Testis (tissue), 5 donors: Measurements from ENCODE around the genes ABHD17B, ALDH1A1 and TRPM6.

GRCh38 chr9:70615089-70615683 is 200.7 kb upstream of the KLF9 start:
- PRO-cap, 3 experiments: peak in 1 of 3 experiments; most common plus-strand start chr9:70615529 (in 1); most common minus-strand start chr9:70615246 (in 1)
- RAMPAGE, long total RNA, 2 experiments: no peak in any of the 2 experiments
- RRBS: no CpG with 5 or more reads among the region's 4 CpGs

GRCh38 chr9:71684725-71685109 is 83.6 kb downstream of the CEMIP2 start:
- PRO-cap, 3 experiments: no peak in any of the 3 experiments
- RAMPAGE, long total RNA, 2 experiments: no peak in any of the 2 experiments
- RRBS: no CpG with 5 or more reads among the region's 5 CpGs

- PRO-cap, 3 experiments: no peak in any of the 3 experiments
- RAMPAGE, long total RNA, 2 experiments: no peak in any of the 2 experiments
- RRBS: no CpG with 5 or more reads among the region's 17 CpGs
These were observed 23.4 kb downstream of the CEMIP2 start for GRCh38 chr9:71744585-71745638.

GRCh38 chr9:71763069-71763343 is 5.3 kb downstream of the CEMIP2 start:
- PRO-cap, 3 experiments: no peak in any of the 3 experiments
- RAMPAGE, long total RNA, 2 experiments: no peak in any of the 2 experiments
- RRBS: no CpG with 5 or more reads among the region's 1 CpG

- PRO-cap, 3 experiments: peak in 3 of 3 experiments; most common plus-strand start chr9:71910912 (in 1); most common minus-strand start chr9:71910762 (in 2)
- RAMPAGE, long total RNA, 2 experiments: no peak in any of the 2 experiments
- RRBS: 2% methylated on average over 36 of the region's 64 CpGs
These were observed at the start of gene ABHD17B for GRCh38 chr9:71910704-71911375. ABHD17B (minus strand) TSS chr9:71911193.

- PRO-cap, 3 experiments: no peak in any of the 3 experiments
- RAMPAGE, long total RNA, 2 experiments: no peak in any of the 2 experiments
These were observed 28.9 kb downstream of the ALDH1A1 start for GRCh38 chr9:72923986-72924361.

GRCh38 chr9:72925314-72925837 is 27.5 kb downstream of the ALDH1A1 start:
- PRO-cap, 3 experiments: no peak in any of the 3 experiments
- RAMPAGE, long total RNA, 2 experiments: no peak in any of the 2 experiments
- RRBS: no CpG with 5 or more reads among the region's 6 CpGs

GRCh38 chr9:72952762-72953495 is at the start of gene ALDH1A1:
ALDH1A1 (minus strand) TSS chr9:72953053.
- PRO-cap, 3 experiments: peak in 3 of 3 experiments; most common plus-strand start chr9:72953172 (in 2); most common minus-strand start chr9:72953044 (in 3)
- RAMPAGE, long total RNA, 2 experiments: start-site peak on the minus strand in 2 of 2 experiments, at chr9:72952940-72953058 at its widest, 267 to 5,191 reads per replicate
- RRBS: no CpG with 5 or more reads among the region's 10 CpGs

GRCh38 chr9:73164979-73165785 is 13.5 kb downstream of the ANXA1 start:
- PRO-cap, 3 experiments: no peak in any of the 3 experiments
- RAMPAGE, long total RNA, 2 experiments: no peak in any of the 2 experiments
- RRBS: no CpG with 5 or more reads among the region's 6 CpGs

DNA sequence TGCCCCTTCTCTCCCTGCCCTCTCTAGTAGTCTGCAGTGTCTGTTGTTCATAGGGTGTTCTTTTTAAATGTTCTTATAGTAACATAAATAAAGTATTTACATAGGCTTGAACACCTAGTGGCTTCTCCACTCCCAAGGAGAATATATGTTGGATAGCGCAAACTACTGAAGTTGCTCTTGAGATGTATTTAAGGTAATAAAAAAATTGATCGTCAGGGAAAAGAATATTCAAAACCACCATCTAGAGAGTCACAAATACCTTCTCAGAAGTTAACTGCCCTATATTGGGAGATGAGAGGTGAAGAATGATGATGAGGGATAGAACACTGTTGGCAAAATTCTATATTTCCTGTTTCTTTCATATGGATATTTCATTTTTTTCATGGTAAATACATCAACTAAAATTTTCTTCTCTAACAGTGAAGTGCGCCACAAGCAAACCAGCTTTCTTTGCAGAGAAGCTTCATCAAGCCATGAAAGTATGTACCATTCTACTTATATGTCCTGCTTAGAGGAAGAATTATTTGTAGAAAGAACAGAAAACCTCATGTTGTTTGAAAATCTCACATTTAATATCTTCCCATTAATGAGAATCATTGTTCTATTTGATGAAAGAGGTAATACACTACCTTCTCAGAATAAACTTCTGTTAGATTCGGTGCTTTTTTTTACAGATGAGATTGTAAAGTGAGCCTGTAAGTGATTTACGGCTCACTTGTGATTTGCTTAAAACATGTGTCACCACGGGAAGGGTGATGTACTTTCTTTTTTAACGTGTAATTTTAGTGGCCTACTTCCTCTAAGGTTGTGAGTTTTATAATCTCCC is 15.6 kb downstream of the ANXA1 start:
- PRO-cap, 3 experiments: no peak in any of the 3 experiments
- RAMPAGE, long total RNA, 2 experiments: no peak in any of the 2 experiments
- RRBS: no CpG with 5 or more reads among the region's 7 CpGs

DNA sequence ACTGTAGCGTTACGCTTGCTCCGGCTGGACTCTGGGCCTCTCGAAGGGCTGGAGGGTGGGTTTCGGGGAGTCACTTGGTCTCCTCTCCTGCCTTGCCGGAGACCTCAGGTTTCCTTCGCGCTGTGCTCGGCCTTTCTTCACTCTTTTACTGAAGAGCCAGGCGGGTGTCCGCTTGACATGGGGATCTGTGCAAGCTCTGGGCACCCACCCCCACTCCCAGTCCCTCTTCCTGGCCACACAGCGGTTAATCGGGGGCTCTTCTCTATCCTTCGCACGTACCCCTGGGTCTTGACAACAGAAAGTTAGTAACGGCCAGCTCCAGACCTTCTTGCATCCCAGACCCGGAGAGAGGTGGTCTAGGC is 1.7 kb downstream of the RORB start:
- PRO-cap, 3 experiments: no peak in any of the 3 experiments
- RAMPAGE, long total RNA, 2 experiments: no peak in any of the 2 experiments
- RRBS: 2% methylated on average over 6 of the region's 17 CpGs

DNA sequence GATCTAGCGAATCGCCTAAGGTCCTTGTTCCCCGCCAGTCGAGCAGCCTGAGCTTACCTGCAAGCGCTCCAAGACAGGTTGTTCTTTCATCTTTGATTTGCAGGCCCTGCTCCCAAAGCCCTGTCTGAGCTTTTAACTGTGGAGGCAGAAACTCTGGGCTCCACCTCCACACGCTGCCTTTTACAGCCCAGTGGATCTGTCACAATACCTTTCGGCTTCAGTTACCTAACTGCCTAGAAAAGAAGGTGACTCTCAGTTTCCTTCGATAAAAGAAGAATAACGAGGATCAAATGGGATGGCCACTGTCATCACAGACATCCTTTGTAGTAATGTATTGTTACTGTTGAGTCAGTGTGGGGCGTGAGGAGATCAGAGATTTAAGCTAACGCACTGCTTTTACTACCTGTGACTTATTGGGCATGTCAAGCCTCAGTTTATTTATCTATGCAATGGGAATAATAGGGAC is at the start of gene TRPM6:
TSS of gene TRPM6 (minus strand) at position 155 of the 466 bp plus-strand sequence.
- PRO-cap, 3 experiments: no peak in any of the 3 experiments
- RAMPAGE, long total RNA, 2 experiments: no peak in any of the 2 experiments
- RRBS: no CpG with 5 or more reads among the region's 11 CpGs

DNA sequence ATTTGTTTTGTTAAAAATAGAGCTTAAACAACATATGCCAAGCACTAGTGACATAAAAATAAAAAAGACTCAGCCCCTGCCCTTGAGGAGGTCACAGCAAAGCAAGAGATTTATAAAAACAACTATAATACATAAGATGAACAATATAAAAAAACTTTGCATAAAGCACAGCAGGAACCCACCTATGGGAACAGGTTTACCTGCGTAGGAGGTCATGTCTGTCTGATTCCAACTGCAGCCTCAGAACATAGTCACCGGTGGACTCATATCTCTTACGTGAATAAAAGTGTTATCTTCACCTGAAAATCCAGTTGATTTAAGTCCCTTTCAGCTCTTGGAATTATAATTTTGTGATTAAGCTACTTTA is 1.3 kb downstream of the CARNMT1 start:
- PRO-cap, 3 experiments: no peak in any of the 3 experiments
- RAMPAGE, long total RNA, 2 experiments: no peak in any of the 2 experiments
- RRBS: no CpG with 5 or more reads among the region's 3 CpGs

- PRO-cap, 3 experiments: peak in 3 of 3 experiments; most common plus-strand start chr9:75892740 (in 3); most common minus-strand start chr9:75892562 (in 3)
- RAMPAGE, long total RNA, 2 experiments: no peak in any of the 2 experiments
- RRBS: 1% methylated on average over 15 of the region's 36 CpGs
These were observed 2.2 kb downstream of the PCSK5 start for GRCh38 chr9:75892233-75893482.

DNA sequence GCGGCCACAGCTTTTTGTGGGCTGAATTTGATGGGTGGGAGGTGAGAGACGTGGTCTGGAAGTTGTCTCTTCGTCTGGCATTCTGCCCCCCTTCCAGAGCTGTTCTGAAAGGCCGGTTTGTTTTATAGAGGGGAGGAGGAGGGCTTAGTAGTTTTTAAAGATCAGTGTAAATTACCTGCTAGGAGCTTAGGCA is 1.3 kb downstream of the GCNT1 start:
- PRO-cap, 3 experiments: no peak in any of the 3 experiments
- RAMPAGE, long total RNA, 2 experiments: no peak in any of the 2 experiments
- RRBS: no CpG with 5 or more reads among the region's 4 CpGs

GRCh38 chr9:76522929-76523494 is 64.0 kb downstream of the GCNT1 start:
- PRO-cap, 3 experiments: peak in 3 of 3 experiments; most common minus-strand start chr9:76523325 (in 3)
- RAMPAGE, long total RNA, 2 experiments: no peak in any of the 2 experiments
- RRBS: no CpG with 5 or more reads among the region's 22 CpGs

DNA sequence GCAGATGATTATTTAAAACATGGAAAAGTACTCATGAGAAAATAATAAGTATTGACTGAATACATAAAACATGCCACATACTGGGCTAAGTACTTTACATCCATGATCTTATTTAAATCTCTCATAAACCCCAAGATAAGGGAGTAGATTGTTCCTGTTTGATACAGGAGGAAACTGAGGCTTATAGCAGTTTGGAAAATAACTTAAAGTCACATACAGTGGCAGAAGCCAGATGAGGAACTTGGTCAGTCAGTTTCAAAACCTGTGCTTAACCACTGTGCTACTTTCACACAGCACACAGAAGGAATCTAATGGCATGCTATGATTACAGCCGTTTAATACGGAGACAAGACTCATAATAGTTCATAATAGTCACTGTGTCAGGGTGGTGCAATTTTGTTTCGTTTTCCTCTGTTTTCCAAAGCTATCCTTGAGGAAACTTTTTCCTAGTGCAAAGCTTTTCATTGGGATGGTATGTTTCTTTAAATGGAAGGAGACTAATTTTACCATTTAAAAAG is 112.2 kb downstream of the GCNT1 start:
- PRO-cap, 3 experiments: no peak in any of the 3 experiments
- RAMPAGE, long total RNA, 2 experiments: no peak in any of the 2 experiments
- RRBS: no CpG with 5 or more reads among the region's 3 CpGs

DNA sequence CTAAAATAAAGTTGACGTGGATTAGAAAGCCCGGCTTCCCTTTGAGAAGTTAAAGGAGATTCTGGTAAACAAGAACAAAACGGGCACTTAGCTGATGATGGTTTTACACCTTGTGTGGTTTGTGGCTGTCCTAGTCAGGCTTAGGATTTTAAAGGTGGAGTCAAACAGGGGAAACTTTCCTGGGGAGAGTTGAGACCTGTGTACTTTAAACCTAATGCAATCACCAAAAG is 154.9 kb downstream of the GCNT1 start:
- PRO-cap, 3 experiments: no peak in any of the 3 experiments
- RAMPAGE, long total RNA, 2 experiments: no peak in any of the 2 experiments
- RRBS: no CpG with 5 or more reads among the region's 3 CpGs

DNA sequence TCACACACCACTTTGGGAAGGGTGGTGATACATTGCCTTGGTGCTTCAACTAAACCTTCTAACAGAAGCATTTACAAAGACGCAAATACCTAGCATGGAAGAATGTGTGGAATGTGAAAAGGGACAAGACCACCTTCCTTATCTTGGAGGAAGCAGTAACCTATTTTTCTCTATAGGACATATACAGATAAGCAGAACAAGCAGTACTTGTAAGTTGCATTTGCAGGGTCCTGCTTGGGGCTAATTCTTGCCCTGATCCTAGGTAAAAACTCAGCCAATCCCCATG is 102.8 kb downstream of the PRUNE2 start:
- PRO-cap, 3 experiments: no peak in any of the 3 experiments
- RAMPAGE, long total RNA, 2 experiments: no peak in any of the 2 experiments
- RRBS: no CpG with 5 or more reads among the region's 1 CpG

DNA sequence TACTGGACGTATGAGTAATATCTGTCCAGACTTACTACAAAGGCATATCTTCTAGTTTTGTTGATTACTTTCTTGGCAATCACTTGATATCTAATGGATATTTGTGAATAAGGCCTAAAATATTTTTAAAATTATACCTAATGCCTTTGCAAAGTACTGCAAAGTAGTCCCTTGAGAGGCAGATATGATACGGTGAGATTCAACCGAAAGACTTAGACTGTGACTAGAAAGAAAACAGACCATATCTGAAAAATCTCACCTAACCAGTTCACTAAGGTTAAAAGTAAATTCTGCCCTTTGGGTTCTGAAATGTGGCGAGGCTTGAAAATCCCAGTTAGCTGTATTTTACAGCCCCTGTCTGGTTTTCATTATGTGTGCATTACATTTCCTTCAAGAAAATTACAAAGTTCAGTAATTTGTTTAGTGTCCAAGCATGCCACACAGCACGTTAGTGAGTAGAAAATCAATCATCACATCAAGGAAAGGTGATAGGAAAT is 152.0 kb downstream of the GNAQ start:
- PRO-cap, 3 experiments: no peak in any of the 3 experiments
- RAMPAGE, long total RNA, 2 experiments: no peak in any of the 2 experiments
- RRBS: no CpG with 5 or more reads among the region's 5 CpGs